Mesenchymal stem cell of the bone marrow (primary cell): ENCODE data around the gene EYA3.

DNA sequence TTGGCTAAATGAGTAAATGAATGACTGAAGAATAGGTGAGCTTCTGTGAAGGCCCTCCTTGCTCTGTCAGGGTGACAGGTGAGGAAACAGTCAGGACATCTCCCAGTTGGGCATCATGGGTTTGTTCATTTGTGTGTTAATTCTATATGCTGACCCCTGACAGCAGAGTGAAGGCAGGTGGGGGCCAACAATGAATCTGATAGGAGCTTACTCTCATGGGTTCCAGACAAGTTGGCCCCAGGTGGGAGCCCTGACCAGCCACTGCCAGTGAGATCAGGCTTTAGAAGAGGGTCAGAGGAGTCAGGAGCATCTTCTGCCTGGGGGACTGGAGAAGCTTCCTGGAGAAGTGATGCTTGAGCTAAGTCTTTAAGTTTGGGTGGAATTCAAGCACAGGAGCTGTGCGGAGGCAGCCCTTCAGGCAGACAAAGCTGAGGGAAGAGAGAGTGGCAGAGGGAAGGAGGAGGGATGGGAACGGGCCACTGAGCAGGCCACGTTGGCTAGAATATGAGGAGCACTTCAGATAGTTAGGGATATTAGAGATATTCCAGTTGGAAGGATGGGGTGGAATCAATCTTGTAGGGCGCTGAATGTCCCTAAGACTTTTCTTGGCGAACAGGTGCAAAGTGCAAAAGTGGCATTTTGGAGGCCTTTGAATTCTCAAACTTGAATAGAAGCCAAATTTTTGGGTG lies 8.3 kb downstream of the ZDHHC18 start:
- CAGE, long polyA plus RNA, result no peak

DNA sequence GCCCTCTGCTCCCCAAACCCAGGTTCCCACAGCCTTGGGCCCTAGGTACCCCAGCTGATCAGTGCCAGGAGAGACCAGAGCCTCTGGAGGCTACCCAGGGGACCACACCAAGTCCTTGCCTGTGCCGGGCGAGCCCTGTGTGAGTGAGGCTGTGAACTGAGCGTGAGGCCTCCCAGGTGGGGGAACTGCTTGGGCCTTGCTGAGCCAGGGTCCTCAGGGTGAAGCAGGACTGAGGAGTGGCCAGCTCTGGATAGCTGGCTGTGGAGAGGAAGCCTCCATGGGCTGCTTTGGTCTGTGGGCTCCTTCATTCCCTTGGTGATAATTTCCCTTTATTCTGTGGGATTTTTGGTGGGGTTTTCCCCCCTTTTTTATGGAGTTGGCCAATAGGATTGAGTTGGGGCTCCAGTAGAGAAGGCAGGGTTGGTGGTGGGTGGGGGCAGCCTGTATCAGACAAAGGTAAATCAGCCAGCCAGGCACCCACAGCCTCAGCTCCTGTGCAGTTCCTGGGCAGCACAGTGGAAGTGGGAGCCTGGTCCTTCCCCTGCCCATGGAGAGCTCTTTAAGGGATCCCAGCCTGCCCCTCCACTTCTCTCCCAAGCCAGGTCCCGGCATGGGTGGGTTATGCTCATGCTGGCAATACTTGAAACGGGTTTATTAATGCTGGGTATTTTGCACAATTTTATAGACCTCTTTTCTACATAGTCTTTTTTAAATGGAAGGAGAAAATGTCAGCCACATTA lies 8.8 kb upstream of the SFN start:
- CAGE, long polyA plus RNA, result no peak

- CAGE, long polyA plus RNA, result no peak
These were observed 1.5 kb upstream of the NR0B2 start for GRCh38 chr1:26915120-26915878.

DNA sequence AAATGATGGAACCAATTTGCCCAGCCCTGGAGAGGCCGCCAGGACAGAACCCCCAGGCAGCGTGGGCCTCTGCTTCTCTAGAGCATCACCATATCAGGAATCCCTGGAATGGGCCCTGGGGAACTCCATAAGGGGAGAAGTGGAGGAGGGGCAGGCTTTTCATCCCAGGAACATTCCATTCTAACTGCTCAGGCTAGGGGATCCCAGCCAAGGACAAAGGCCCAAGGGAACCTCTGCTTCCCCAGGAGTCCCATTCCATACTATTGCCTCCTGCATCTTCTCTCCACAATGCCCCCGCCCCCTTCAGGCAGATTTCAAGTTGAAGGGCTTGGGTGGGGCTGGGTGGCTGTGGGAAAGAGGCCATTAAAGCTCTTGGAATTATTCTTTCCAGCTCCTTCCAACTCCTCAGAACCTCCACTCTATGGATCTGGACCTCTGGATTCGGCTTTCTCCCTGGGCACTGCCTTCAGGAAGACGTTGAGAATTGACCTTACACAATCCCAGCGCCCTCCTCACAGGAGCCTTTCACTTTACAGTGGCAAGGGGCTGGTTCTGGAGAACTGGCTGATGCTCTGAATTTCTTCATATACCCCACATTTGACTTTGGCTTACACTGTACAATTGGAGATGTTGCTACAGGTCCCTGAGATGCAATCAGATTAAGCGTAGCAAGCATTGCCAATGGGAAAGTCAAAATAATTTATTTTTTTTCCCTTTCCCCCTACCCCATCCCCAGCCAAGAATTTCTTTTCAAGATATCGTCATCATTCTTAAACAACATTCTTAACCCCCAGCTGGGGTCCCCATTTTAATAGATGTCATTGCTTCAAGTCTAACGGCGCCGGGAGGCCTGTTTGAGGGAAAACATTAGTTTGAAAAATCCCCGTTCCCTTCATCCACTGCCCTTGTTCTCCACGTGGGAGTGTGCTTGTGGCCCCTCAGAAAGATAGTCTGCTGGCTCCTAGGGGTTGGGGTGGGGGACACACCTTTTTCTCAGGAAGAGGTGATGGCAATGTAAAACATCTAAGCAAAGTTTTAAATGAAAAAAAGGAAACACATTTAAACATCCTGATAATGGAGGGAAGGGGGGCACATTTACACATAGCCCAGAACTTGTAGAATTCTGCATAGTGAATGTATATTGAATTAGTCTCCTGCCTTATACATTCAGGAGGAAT lies 6.4 kb downstream of the TRNP1 start:
- CAGE, long polyA plus RNA, result no peak

DNA sequence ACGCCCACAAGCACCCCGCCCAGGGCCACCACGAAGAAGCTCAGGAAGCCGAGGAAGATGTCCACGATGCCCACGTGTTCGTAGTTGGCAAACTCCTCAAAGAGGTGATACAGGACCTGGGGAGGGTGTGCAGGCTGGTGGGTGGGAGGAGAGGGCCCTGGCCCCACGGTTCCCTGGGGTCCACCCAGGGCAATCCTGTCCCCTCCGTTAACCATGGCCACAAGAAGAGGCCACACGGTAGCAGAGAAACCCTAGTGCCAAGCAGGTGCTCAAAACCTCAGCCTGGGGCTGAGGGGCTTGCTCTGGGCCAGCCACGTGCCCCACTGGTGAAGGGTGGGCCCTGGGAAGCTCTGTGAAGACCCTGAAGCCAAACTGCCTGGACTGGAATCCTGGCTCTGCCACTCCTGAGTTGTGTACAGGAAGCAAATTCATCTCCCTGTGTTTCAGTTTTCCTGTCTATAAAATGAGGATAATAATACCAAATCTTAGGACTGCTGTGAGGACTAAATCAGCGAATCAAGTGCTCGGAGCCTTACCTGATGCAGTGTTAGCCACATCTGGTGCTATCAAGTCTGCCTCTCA lies 45.2 kb downstream of the SLC9A1 start:
- CAGE, long polyA plus RNA, result no peak

DNA sequence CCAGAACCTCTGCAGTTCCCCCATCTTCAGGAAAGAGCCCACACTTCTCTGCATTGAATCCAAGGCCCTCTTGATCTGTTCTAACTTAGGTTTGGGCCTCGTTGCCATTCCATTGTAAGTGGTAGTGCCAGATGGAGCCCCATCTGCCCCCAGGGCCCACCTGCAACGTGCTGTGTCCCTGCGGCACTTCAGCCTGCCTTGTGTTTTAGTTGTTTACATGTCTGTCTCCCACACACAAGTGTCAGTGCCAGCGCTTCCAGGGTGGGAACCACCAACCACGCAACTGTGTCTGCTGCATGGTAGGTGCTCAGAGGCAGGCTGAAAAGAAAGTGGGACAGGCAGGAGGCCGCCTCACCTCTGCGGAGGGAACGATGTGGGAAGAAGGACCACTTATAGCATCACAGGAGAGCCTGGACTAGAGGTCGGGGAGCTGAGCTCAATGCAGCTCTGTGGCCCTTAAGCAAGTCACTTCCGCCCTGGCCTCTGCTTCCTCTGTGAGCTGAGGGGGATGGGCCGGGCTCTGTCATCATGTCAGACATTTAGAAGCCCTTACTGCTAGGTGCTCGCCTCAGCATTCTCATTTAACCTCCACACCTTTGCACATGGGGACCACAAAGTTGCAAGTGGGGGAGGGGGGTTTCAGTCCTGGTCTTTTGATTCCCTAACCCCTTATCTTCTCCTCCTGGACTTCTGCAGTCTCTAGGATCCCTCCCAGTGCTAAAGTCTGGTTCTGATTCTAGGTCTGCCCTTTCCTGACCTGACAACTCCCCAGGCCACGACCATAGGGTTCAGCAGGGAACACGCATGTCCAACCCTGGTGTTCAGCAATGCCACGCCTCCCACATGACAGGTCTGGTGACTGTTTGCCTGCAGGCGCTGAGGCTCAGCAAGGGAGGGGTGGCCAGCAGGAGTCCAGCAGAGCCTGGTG lies 17.8 kb downstream of the SLC9A1 start:
- CAGE, long polyA plus RNA, result no peak

- CAGE, long polyA plus RNA, result no peak
These were observed 12.6 kb downstream of the SLC9A1 start for GRCh38 chr1:27142125-27142919.

- CAGE, long polyA plus RNA, result no peak
These were observed 9.4 kb downstream of the SLC9A1 start for GRCh38 chr1:27145364-27146041.

DNA sequence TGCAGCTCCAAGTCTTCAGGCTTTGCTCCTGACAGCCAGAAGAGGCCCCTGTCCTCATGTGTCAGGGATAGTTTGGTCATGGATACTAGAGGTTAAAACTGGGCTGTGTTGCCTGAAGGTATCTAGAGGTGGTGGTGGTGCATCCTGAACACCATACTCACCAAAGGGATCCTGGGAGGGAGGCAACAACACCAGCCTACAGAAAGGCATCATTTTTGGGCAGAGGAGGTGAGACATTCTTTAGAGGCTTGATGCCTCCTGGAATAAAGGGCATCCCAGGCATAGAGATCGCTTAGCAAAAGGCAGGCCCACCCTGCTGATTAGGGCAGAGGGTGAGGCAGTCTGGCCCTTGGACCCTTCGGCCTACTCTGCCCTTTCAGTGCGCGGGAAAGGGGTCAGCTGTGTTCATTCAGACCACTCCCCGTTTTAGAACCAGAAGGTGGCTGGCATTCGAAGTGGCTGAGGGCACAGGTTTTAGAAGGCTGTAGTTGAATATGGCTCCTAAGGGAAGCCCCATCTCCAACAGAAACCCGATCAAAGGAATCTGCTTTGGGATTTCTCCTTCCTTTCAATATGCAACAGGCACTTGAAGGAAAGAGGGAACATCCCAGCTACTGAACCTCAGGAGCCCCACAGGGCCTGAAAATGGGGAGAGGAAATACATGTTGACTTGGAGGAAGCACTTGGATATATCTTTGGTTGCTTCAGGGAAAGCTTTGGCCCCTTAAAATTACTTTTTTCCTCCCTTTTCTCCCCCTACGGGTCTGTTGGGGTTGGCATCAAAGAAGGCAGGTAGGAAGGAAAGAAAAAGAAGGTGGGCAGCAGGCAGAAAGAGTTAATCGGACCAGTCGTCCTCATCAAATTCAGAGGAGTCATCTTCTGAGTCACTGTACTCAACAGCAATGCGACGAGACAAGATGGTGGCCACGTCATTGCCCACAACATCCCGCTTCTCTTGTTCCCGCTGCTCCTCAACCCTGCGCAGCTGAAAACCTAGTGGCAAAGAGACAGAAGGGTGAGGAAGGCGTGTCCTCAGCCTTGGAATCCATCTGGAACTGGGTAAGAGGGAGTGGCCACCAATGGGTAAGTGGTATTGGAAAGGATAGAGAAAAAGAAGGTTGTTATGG lies 15.3 kb downstream of the GPR3 start:
- CAGE, long polyA plus RNA, result no peak

GRCh38 chr1:27517330-27517677 lies 27.3 kb upstream of the WASF2 start:
- CAGE, long polyA plus RNA, result no peak

DNA sequence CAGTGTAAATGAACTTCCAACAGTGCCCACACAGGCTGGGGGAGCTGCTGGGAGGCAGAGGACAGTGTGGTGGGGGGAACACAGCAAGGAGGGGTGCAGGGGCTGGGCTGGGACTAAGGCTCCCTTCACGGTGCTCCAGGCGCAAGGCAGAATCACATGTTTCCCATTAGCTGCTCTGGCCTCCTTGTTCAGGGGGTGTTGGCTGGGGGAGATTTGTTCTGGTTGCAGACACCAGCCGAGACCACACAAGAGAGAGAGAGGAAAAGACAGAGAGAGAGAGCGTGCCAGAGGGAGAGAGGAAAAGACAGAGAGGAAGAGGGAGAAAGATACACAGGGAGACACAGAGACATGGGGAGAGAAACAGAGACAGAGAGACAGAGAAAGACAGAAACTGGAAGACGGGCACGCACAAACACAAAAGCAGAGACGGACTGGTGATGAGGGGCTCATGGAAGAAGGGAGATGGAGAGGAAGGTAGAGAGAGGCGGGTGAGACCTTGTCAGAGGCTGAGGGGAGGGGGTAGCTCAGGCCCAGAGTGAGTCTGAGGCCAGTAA lies 42.4 kb downstream of the AHDC1 start:
- CAGE, long polyA plus RNA, result no peak

DNA sequence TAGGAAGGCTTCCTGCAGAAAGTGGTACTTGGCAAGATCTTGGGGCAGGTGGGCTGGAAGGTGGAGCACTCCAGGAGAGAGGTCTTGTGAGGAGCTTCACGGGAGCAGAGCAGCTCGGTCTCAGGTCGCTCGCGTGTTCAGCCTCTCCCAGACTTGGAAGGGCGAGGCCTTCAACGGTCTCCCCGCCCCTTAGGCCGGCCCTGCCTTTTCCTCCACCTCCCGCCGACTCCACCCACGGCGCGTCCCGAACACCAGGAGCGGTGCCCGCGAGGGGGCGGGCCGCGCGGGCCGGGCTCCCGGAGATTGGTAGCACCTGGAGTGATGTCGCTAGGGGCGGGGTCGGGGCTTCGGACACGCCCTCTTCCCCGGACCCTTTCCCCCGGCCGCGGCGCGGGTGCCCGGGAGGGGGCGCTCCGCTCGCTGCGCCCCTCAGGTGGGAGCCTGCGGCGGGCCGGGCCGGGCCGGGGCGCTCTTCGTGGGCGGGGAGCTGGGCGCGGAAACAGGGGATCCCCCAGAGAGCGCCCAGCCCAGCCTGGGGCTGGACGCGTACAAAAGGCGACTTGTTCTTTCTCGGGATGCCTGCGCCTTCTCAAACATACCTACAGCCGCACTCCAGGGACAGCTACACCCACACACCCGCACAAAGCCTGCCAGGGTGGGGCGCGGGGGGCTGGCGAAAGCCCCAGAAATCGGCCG lies 35.5 kb downstream of the AHDC1 start:
- CAGE, long polyA plus RNA, result no peak

- CAGE, long polyA plus RNA, result no peak
These were observed 15.0 kb upstream of the AHDC1 start for GRCh38 chr1:27618883-27619346.

DNA sequence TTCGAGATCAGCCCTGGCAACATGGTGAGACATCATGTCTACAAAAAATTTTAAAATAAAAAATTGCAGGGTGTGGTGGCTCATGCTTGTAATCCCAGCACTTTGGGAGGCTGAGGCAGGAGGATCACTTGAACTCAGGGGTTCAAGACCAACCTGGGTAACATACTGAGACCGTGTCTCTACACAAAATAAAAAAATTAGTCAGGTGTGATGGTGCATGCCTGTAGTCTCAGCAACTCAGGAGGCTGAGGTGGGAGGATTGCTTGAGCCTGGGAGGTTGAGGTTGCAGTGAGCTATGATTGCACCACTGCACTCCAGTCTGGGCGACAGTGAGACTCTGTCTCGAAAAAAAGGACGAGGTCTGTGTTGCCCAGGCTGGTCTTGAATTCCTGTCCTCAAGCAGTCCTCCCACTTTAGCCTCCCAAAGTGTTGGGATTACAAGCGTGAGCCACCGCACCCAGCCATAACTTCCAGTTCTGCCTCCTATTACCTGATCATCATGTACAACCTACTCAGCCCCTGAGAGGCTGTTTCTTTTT lies 2.2 kb downstream of the THEMIS2 start:
- CAGE, long polyA plus RNA, result no peak

GRCh38 chr1:27879055-27879585 lies 6.8 kb downstream of the THEMIS2 start:
- CAGE, long polyA plus RNA, result no peak

GRCh38 chr1:27879586-27880277 lies 7.4 kb downstream of the THEMIS2 start:
- CAGE, long polyA plus RNA, result no peak

- CAGE, long polyA plus RNA, result no peak
These were observed 14.7 kb downstream of the THEMIS2 start for GRCh38 chr1:27886949-27887593.

GRCh38 chr1:28088065-28089021 lies at the start of gene EYA3:
EYA3 (minus strand) TSS chr1:28088610.
- CAGE, long polyA plus RNA, result no peak

- CAGE, long polyA plus RNA, result no peak
These were observed 13.6 kb upstream of the MED18 start for GRCh38 chr1:28315232-28315672.

GRCh38 chr1:28886635-28887310 lies 27.6 kb upstream of the EPB41 start:
- CAGE, long polyA plus RNA, result no peak